ENCODE data around the gene DDT.

DNA sequence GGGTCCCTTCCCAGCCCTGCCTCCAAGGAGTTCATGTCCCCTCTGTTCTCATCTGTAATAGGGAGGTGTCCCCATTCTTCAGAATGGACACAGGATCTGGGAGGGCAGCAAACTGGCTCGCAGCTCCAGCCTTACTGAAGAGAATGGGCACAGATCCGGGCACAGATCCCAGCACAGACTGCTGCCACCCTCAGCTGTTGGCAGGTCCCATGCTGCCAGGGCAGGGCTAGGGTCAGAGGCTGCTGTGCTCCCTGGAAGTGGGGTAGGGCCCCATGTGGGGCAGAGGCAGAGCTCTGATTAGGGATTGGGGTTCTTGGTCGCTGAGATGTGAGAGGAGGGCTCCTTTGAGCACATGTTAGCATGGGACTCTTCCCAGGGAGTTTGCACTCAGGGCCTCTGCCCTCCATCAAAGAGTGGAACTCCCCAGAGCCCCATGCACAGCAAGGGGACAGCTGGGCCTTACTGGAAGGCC lies 3.6 kb downstream of the DERL3 start:
- PRO-cap, result bidirectional peak, plus-strand start outside the sequence, minus-strand start at position 329 of the sequence

DNA sequence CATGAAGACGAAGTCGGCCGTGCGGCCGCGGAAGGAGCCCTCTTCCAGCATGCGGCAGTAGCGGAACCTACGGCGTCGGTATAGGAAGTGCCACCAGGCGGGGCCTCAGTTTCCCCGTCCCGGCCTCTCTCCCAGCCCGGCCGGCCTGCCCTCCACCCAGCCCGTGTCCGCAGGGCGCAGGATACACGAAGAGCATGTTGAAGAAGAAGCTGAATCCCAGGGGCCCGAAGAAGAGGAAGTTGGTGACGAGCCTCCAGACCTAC lies 496 bp downstream of the DERL3 start:
- PRO-cap, result no peak

GRCh38 chr22:23974198-23974738 lies at the start of gene DDT:
DDT (minus strand) TSS chr22:23974441.
- PRO-cap, result no peak

GRCh38 chr22:23979637-23980320 lies 5.5 kb upstream of the DDT start:
- PRO-cap, result no peak

- PRO-cap, result no peak
These were observed 24.4 kb upstream of the ADORA2A start for GRCh38 chr22:24402858-24403470.

DNA sequence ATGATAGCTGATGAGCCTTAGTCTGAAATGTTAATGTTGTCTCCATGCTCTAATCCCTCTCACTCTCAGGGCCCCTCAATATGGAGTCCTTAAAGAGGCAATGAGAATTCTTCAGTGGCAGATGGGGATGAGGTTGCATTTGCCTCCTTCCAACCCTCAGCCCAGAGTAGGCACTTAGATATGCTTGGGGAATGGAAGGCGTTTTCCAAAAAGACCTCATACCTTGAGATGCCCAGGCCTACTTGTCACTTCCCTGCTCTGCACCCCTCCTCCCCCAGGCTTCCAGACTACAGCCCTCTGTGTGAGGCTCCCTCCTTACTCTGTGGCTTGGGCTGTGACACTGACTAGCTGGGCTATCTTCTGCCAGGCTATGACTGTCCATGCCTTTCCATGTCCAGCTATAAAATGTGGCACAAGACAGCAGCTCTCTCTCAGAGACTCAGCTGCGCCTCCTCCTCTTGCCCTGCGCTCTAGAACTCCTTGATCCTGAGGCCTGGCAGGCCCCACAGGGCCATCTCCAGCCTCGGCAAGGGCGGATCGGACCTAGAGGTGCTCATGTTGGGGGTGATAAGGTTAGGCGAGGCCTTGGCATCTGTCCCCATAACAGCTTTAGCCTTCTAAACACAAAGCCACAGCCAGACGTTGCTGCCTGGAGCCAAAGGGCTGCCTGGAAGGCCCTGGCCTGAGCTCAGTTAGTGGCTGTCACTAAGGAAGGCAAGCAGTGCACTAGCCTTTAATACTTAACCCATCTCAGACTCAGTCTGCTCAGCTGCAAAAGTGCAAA lies 1.4 kb downstream of the GUCD1 start:
- PRO-cap, result no peak

DNA sequence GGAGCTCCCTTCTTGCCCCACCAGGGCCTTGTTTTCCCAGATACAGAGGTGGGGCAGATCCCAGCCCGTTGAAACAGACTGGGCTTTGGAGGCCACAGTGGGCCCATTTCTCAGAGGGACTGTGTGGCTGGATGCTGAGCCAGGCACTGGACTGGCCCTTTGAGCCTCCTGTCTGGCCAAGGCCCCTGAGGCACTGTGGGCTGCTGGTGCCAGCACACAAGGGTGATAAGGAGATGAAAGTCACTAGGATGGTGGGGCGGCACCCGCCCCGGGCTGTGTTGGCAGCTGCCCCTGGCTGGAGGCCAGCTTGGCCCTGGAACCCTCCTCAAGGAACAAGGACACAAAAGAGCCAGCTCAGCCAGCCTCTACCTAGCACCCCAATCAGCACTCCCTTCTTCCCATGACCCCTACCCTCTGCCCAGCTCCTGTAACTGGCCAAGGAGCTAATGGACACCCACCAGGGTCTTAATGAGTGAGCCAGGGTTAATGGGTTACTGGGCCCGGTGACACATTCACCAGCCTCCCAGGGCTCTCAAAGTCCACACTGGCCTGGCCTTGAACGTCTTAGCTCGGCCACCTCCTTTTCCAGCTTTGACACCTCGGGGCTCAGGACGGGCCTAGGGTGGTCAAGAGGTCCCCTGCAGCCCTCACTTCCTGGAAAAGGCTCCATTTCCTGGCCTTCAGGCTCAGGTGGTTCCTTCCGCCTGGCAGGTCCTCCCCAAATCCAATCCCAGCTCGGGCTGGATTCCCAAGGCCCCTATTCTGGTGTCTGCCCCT lies 1.3 kb upstream of the GGT1 start:
- PRO-cap, result no peak

- PRO-cap, result unidirectional peak, plus-strand start at chr22:24632844; unidirectional peak, plus-strand start at chr22:24632915
These were observed 29.7 kb downstream of the GGT1 start for GRCh38 chr22:24632602-24633121.

DNA sequence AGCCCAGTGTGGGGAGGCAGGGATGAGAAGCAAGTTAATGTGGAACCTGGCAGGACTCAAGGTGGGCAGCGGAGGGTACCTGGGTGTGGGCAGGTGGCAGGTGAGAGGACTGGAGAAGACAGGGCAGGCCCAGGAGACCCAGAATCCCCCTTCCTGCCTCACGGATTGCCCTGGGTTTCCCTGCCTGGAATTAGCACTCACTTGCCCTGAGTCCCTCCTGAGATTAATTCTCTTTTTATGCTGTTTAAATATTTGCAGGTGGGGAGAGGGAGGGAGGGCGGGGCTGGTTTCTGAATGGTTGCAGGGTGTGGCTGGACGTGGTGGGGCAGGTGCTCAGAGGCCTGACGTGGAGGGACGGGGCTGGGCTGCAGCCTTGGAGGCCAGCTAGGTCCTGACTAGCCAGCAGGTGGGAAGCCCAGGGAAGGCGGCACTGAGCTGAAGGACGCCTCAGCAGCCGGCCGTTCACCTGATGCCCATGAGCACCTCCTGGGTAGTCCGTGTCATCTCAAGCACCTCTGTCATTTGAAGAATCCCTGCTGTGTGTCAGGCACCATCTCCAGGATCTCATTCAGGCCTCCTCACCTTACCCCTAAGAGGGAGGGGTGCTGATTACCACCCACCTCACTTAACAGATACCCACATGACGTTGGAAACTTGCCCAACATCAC lies 21.2 kb downstream of the SGSM1 start:
- PRO-cap, result no peak

- PRO-cap, result no peak
These were observed 61.3 kb downstream of the SGSM1 start for GRCh38 chr22:24867173-24867862.

DNA sequence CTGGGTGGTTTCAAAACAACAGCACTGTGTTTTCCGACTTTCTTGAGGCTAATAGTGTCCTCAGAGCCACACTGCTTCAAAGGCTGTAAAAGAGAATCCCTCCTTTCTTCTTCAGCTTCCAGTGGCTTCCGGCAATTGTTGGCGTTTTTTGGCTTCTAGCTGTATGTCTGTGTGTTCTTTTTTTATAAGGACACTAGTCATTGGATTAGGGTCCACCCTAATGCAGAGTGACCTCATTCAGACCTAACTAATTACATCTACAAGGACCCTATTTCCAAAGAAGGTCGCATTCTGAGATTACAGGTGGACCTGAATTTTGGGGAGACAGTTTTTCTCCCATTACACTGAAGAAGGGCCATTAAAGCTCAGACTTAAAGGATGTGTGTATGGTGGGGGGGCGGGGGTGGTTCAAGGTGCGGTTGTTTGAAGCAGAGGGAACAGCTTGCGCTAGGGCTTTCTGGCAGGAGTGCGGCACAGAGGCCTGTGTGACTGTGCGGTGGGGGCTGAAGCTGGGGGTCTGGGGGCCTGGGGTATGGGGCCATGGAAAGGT lies 30.8 kb downstream of the KIAA1671 start:
- PRO-cap, result no peak

DNA sequence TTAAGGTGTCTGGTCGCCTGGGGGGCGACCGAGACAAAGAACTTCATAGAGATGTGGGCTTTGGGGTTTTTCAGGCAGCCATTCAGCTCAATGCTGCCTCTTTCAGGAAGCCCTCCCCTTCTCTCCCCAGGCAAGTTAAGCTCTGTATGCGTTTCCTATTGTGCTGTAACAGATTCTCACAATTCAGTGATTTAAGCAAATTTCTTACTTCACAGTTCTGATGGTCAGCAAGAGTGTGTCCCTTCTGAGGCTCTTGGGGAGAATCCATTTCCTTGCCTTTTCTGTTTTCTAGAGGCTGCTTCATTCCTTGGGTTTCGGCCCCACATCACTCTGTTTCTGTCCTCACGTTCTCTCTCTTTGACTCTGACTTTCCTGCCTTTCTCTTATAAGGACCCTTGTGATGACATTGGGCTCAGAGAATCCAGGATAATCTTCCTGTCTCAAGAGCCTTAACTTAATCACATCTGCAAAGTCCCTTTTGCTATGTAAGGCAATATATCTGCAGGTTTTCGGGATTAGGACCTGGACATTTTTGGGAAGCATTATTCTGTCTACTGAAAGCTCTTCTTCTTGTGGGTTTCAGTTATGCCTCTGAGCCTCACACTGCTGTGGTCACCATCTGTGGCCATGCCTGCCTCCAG lies 54.1 kb downstream of the KIAA1671 start:
- PRO-cap, result no peak

- PRO-cap, result no peak
These were observed 89.8 kb upstream of the CRYBB3 start for GRCh38 chr22:25109467-25110637.

- PRO-cap, result no peak
These were observed 51.6 kb upstream of the CRYBB3 start for GRCh38 chr22:25148087-25148371.

DNA sequence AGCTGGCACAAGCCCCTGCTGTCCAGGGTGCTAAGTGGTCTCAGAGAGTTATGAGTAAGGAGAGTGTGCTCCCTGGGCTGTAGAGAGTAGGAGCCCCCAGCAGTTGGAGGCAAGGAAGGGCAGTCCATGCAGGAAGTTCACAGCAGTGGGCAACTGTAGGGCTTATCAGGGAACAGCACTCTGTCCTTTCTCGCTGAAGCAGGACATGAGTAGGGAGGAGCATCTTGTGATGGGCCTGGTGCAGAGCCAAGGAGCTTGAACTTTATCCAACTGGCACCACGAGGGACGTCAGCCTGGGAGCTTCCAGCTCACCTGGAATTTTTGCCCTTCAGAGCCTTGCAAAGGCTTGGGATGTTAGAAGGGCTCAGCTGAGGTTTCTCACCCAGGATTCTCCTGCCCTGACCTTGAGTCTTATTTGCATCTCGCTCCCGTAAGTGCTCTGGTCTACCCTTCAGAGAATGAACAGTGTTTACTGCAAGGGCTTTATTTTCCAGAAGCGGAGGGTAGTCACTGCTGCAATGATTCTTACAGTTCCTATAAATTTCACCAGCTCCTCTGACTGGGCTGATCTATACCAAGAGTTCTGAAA lies 51.2 kb upstream of the CRYBB3 start:
- PRO-cap, result no peak

DNA sequence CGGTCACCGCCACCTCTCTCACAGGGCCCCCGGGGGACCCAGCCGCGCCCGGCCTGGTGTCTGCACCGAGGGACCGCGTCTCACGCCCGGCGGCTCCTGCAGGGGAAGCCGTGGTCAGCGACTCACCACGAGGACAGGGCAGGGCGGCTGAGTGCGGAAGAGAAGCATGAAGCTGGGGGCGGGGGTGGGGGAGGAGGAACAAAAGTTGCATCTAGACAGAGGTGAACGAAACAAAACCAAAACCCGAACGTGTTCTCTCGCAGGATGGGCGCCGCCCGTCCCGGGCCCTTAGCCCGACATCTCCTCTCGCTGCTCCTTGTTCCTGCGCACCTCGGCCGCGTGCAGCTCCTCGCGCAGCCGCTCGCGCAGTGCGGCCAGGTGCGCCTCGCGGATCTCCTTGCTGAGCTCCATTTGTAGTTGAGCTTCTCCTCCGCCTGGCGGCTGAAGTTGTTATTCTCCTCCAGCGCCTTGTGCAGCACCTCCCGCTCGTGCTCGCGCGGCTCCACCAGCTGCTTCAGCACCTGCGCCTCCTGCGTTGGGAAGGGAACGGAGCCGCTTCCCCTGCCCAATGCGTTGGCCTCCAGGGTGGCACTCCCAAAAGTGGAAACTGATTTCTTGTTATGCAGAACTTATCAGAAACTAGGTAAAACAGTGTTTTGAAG lies 20.5 kb upstream of the CRYBB3 start:
- PRO-cap, result no peak

GRCh38 chr22:25183900-25184322 lies 15.7 kb upstream of the CRYBB3 start:
- PRO-cap, result no peak

DNA sequence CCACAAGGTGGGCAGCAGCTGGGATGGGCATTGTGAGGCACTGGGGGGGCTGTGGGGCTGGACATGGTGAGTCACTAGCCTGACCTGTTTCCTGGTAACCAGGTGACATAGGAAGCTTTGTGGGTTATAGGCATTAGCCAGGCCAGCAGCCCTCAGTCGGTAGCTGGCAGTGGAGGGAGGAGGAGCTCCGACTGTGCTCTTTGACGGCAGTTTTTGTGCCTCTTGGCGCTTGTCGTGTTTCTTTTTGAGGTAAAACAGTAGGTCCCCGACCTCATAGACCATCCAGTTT lies 107.6 kb downstream of the CRYBB2 start:
- PRO-cap, result no peak

DNA sequence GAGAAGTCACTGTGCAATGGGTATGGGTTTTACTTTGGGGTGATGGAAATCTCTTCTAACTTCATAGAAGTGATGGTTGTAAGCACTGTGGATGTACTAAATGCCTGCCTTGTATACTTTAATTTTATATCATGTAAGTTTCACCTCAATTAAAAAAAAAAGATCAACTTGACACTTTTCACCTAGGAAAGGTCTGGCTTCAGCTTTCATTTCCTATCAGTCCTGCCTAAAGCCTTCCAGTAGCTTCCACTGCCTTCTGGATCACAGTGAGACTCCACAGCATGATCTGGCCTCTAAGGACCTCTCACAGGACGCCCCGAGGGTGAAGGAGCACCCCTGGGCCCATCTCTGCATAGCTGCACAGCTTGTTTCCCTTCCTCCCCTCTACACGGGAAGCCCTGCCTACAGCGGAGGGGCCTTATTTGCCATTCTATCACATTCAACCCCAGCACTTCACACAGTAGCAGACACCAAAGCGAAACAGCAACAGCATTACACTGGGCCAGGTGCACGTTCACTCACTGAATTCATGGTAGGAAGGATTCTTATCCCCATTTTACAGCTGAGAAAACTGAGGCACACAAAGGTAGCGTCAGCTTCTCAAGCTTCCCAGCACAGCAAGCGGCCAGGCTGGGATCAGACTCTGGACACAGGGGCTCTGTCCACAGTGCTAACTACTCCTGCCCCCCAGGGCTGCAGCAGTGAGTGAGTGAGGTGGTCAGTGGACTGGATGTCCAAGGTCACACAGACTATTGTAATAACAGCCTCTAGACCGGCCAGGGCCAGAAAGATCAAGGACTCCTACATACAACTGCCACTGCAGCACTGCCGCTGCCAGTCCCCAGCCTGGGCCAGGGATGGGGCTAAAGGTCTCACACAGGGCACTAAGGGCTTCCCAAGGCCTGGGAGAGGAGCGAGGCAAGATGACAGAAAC lies 162.2 kb upstream of the GRK3 start:
- PRO-cap, result no peak

DNA sequence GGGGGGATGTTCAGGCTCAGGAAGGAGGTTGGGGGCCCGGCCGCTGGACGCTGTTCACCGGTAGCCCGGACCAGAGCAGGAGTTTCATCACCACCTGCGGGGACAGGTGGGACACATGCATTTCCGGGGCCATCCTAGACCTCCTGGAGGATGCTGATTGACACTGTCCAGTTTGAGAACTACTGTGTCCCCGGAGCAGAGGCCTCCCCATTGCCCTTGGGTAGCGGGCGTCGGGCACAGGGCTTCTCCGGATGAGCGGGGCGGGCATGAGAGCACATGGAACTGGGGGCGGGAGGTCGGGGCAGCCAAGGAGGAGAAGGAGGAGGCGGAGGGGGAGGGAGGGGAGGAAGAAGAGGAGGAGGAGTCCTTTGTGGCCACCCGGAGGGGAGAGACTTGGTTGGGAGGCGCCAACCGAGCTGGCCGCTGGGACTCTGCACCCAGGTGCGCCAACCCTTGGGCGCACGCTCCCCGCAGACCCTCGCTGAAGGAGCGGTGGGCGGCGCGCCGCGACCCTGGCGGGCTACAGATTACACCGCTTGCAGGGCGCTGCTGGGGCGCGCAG lies 143.9 kb upstream of the GRK3 start:
- PRO-cap, result no peak

Data from neuron (in vitro differentiated cells).